Colonic mucosa (tissue), 1 donor: Measurements from ENCODE around the gene GJA9.

- PRO-cap, result no peak
Observed at GRCh38 chr1:38720968-38721516, 138.5 kb downstream of the RRAGC start.

DNA sequence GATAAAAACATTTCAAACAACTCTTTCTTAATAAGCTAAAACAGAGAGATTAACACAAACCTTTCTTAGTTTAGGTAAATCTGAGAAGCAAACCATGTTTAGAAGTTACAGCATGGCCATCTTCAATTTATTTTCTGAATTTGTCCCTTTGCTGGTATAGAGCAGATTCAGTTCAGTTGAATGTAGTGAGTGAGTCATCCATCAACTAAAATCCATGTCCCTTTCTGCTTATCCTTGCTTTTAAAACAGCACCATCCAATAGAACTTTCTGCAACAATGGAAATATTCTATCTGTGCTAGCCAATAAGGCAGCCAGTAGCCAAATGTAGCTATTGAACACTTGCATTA lies at the start of gene GJA9:
GJA9 (minus strand) TSS at position 216 of the 348 bp plus-strand sequence.
- PRO-cap, result no peak

- PRO-cap, result unidirectional peak, plus-strand start at chr1:38941212; unidirectional peak, plus-strand start at chr1:38941276
Observed at GRCh38 chr1:38941003-38941495, 581 bp downstream of the RHBDL2 start.

DNA sequence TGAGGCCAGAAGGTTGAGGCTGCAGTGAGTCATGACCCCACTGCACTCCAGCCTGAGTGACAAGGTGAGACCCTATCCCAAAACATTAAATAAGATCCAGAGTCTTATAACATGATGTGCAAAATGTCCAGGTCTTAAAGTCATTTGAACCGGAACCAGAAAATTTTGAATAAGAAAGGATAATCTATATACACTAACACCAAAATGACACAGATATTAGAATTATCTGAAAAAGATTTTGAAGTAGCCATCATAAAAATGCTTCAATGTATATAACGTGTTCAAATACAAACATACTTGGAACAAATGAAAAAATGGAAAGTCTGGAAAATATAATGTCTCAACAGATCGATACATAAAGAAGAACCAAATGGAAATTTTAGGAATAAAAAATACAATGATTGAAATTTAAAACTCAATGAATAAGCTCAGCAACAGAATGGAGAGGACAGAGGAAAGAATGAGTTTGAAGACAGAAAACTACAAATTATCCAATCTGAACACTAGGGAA lies 24.5 kb downstream of the NDUFS5 start:
- PRO-cap, result no peak

DNA sequence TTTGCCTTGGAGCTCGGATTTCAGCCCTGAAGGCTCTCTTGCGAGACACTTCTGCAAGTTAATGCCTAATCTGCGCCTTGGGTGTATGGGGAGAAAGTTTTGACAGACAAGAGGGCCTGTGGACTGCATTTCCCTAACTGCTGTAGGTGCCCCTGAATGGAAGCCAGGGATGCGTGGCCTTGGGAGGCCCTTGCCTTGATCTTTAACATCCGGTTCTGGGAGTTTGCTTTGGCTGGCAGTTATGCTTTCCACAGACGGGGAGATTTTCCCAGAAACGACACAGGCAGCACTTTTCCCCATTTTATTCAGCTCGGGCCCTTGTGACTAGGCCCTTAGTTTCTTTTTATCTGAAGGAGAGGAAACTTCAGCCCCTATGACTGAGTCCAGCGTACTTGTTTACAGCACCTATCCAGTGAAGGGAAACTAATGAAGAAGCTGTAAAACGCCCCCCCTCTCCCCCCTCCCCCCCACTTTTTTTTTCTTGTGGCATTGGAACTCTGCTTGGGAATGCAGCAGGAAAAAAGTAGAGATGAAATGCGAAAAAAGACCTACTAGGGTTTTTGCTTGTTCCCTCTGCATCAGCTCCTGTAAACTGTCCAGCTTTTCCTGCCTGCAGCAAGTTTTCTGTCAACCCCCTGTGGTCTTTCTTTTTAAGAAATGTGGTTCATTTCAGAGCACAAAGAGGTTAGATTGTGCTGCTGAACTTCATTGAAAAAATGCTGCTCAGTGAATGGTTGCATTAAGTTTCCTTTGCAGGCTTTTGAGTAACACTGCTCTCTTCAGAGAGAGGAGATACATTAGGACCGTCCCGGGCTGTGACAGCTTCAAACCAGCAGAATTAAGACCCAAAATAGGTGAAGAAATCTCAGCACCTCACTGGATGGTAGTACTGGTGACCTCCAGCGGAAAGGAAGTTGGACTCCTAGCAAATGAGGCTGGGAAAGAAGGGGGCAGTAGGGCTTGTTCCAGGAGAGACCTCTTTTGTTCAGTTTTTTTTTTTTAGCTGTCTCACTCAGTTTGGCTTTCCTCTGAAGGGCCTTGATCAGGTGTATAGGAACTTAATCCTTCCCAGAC lies 80.5 kb downstream of the NDUFS5 start:
- PRO-cap, result bidirectional peak, plus-strand start at position 205 of the sequence, minus-strand start at position 204 of the sequence; unidirectional peak, minus-strand start at position 307 of the sequence; unidirectional peak, minus-strand start at position 349 of the sequence

DNA sequence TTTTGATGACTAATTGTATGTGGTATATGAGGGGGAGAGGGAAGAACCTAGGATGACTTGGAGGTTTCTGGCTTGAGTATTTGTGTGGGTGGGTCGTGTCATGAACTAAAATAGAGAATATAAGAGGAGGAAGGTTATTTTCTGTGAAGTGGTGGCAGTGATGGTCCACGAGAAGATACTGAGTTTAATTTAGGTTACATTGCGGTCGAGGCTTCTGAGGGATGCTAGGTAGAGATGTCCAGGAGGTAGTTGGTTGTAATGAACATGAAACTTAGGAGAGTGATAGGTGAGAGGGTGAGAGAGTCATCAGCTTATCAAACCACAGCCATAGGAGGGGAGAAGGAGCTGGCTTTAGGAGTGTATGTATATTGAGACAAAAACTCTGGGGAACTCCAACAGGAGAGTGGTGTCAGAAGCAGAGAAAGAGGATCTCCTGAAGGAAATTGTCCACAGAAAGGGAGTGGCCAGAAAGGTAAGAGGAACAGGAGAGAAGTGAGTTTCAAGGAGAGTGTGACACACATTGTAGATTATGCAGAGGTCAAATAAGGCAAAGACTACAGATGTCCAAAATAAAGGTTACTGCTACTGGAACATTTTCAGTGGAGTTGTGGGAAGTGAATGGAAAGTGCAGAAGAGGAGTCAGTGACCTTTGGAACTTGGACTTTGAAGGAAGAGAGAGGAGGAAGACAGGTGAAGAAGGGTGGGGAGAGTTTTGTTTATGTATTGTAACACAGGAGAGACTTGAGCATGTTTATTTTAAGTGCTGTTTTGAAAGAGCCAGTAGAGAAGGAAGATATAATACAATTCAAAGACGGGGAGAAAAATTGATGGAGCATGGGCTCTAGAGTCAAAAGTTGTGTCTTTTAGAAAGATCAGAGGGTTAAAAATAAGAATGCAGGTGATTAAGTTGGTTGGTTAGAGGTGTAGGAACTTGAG lies 88.9 kb upstream of the MACF1 start:
- PRO-cap, result bidirectional peak, plus-strand start at position 723 of the sequence, minus-strand start at position 429 of the sequence

DNA sequence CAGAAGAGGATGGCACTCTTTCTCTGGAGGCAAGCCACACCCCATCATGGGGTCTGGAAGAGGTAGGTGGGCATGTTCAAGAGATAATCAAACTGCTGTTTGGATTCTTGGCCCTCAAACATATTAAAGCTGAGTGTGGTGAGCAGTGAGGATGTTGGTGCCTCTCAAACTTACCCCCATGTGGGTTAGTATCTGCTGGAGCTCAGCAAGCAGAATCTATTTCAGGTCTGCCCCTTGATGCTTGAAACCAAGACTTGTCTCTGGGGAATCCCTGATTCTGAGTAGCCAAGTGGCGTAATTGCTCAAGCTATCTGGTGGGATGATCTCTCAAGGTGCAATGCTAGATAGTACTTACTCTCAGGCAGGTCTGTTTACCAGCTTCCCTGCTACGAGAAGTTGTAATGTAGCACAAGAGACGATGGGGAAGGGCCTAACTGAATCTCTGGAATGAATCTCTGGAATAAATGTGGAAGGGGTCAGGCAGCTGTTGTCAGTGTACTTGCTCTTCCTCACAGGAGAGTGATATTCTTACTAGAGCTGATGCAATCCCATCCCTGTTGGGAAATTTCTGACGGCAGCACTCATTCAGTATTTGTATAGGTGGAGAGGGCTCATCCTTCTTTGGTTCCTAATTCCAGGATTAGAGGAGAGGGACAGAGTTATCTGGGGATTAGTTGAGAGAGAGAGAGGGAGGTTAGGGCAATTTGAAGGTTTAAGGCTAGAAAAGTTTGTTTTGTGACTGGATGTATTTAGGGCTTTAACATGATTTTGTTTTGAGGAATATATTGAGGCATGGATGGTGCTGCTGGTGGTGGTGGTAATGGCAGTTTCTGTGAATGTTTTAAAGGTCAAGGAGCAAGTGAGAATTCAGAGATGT lies 65.4 kb downstream of the MACF1 start:
- PRO-cap, result no peak

- PRO-cap, result no peak
Observed at GRCh38 chr1:39333473-39334223, 129.2 kb downstream of the MACF1 start.

GRCh38 chr1:39432226-39432855 lies 59.1 kb upstream of the BMP8A start:
- PRO-cap, result no peak

DNA sequence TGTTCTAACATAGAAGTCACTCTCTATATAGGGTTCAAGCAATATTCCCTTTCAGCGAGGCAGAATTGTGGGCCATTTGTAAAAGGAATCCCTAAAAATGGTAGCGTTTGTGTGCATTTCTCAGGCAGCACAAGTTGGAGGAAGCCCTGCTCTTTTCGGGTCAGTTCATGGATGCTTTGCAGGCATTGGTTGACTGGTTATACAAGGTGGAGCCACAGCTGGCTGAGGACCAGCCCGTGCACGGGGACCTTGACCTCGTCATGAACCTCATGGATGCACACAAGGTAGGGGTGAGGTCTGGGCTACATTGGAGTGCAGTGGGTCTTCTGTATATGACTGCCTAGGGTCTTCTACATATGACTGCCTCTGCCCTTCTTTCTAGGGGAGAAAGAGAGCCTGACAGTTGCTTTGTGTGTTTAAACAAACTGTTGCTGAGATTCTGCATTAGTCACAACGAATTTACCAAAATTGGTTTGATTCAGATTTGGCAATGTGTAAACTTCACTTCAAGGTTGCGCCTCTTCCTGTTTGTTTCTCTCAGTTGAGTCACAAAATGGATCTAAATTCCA lies 40.4 kb upstream of the BMP8A start:
- PRO-cap, result no peak

DNA sequence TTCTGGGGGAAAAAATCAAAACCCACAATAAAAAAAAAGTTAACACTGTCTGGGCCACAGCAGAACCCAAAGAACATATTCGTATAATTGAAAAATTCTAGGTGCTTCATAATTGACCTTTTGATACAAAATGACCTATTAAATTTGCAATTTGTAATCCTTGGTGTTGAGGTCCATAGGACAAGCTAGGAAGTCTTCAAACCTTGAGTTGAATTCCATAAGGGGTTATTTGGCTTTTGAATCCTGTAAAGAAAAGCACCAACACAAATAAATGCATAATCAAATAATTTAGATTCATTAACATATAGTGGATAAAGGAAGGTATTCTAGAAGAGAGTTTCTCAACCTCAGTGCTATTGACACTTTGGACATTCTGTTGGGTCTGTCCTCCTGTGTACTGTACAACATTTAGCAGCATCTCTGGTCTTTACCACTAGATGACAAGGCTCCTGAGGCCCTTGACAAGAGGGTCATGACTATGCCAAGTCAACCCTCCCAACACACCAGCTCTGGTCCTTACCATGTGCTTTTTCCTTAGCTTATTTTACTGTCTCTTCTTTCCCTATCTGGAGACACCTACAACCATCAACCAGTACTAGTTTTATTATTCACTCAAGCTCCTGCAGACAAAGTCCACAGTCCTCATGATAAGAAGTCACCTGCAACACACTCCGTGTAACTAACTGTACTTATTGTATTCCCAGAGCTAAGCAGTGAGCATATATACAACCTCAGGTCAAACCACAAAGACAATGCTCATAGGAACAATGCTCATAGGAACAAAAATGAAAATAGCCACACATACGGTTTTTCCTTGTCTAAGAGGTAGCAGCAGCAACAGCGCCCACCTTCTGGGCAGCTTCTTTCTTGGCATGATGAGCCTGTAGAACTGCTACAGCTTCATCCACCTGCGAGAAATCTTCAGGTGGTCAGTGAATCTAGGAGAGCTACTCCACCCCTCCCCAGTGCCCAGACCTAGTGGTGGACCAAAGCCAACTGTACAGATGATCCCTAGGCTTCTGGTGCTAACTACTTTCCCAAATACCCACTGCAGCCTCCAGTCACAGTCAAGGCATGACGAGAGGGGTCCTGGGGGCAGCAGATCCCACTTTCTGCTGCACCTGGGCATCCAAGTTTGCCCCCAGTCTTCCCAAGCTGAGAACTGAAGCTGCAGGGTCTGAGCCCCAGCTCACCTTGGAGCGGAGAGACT lies 15.3 kb downstream of the PABPC4 start:
- PRO-cap, result no peak

- PRO-cap, result no peak
Observed at GRCh38 chr1:39816740-39817265, 28.1 kb upstream of the BMP8B start.

DNA sequence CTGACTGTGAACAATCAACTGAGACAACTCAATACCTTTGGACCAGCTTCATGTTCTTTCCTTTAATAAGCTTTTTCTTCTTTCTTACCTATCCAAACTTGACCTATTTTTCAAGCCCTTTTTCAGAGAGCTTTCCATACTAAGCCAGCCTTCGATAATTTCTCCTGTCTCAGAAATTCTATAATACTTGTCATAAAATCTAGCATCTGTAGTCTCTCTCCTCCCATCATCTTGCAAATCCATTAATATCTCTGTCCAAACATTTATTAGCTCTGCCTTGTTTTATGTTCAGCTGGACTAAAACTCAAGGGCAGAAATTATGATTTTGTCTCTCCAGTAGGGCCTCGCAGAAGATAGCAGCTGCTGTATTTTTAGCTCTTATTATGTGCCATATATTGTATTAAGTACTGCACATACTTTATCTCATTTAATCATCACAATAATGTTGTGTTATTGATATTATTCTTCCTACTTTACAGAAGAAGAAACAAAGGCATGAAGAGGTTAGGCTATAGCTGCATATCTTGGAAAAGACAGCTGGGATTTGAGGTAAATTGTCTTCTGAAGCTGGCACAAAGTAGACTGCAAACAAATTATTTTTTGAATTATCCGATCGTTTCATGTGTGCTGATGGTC lies 1.6 kb downstream of the TRIT1 start:
- PRO-cap, result no peak

DNA sequence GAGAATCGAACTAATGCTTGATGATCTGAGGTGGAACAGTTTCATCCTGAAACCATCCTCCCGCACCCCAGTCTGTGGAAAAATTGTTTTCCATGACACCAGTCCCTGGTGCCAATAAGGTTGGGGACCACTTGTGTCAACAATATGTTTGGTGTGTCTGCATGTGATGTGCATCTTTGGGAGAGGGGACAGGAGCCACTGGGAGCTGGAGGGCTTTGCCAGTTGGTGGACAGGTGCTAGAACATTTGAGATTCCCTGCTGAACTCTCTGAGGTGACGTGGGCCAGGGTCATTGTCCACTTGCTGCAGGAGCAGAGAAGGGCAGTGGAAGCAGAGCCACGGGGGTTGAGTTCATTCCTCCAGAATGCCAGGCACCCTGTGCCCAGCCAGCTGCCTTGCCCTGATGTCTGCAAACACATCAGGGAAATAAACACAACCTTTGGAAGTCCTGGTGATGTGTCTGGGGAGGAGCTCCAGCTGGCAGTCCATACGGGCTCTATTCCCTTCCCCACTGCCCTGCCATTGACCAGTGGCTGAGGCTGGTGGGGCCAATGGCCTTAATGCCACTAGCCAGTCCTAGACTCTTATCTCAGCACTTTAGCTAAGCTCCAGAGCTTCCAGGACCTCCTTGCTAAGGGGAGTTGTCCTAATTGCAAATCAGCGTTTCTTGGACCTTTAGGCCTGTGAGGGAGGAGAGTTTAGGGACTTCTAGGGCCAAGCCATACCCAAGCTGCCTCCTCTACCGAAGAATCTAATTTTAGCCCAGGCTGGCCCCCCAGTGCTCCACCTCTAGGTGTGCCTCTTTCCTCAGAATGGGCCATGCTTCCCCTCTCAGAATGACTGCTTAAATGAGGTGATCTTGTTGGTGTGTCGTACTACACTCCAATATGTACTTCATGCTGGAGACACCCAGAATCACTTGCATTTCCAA lies 26.1 kb upstream of the MFSD2A start:
- PRO-cap, result no peak

- PRO-cap, result no peak
Observed at GRCh38 chr1:40039386-40039575, 1.2 kb upstream of the CAP1 start.

DNA sequence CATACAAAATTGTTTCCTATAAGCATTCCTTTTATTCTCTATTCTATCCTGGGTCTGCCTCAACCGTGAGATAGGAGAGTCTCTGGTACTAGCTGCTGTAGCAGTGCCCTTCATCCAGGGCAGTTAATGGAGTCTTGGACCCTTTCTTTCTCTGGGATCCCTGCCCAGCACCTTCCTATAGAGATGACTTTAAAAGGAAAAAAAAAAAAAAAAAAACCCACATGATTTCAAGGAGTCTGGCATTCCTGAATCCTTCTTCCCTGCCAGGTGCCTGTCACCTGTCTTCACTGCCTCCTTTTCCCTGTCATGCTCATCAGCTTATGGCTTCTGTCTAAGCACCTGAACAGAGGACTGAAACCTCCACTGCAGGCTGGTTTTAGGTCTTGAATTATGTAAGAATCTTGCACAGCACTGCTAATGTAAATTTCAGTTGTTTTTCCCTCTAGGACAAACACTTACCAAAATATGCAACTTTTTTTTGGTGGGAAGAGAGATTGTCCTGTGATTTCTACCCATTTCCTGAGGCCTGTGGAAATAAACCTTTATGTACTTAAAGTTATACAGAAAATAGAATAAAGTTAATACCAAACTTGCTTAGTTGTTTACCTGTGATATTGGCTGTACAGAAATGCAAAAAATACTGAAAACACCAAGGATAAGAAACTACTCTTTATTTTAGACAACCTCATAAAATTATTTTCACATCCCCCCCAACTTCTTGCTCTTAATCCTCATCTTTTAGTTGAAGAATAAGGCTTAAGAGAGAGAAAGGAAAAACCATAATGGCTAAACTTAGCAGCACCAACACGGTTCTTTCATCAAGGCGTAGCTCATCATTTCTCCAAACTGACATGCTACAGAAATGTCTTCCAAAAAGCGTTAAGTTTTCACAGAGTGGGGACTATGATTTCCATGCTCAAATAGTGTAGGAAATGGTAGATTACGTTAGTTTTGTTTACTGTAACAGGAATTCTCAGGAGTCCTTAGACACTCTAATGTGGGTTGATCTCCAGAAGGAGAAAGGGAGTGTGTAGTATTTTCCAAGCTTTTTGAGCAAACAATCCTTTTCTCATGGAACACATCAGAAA lies 24.7 kb downstream of the PPT1 start:
- PRO-cap, result no peak

- PRO-cap, result unidirectional peak, plus-strand start at chr1:40114636
Observed at GRCh38 chr1:40114362-40114867, 17.4 kb upstream of the PPT1 start.

GRCh38 chr1:40140390-40140802 lies 20.8 kb upstream of the RLF start:
- PRO-cap, result no peak

DNA sequence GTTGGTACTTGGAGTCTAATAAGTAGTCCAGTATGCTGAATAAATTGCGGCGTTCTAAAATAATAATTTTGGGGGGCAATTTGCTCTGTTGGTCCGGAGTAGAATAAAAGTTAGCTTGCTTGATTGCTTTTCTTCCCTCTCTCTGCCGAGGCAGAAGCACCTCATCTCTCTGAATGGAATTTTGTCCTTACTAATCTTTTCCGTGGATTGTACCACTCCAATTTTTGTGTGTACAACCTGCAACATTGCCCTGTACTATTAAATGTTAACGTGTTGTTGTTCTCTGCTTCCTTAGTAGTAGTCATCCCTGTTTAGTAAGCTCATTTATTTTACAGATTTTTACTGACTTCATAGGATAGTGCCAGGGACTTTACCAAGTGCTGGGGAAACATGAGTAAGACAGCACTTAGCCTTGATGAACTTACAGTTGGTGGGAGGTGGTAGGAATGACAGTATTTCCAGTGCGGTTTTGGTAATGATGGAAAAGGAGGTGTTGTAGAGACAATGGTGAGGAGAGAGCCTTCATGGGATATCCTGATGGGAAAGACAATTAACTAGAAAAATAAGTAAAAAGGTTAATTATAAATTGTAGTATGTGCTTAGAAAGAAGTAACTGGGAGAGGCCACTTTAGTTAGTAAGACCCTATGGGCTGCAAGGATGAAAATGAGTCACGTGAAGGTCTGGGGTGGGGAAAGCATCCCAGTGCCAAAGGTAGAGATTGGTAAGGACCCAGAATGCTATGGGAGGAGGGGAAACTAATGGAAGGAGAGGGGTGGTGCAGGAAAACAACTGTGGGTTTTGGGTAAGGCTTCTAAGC lies 1.6 kb downstream of the RLF start:
- PRO-cap, result unidirectional peak, minus-strand start at position 299 of the sequence

DNA sequence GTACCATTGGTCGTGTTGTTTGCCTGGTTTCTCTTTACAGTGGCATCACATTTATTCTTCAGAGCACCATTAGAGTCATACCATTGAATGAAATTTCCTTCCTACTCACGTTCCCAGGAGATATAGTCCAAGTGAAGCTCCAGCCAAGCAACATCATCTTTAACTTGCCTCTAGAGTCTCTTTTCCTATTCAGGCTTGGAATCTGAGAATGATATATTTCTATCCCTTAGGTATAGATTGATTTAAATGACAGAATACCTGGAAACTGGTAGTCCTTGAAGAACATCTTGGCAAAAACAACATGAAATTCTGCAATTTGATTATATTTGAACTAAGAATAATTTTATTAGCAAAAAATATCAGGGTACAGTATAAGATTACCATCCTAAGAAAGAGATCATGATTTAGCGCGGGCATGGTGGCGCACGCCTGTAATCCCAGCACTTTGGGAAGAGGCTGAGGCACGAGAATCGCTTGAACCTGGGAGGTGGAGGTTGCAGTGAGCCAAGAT lies 28.1 kb downstream of the RLF start:
- PRO-cap, result no peak